Metastatic Breast Carcinoma in the Ovary (tissue), 3 donors: ENCODE measurements around the genes C6orf118 and TTLL2.

DNA sequence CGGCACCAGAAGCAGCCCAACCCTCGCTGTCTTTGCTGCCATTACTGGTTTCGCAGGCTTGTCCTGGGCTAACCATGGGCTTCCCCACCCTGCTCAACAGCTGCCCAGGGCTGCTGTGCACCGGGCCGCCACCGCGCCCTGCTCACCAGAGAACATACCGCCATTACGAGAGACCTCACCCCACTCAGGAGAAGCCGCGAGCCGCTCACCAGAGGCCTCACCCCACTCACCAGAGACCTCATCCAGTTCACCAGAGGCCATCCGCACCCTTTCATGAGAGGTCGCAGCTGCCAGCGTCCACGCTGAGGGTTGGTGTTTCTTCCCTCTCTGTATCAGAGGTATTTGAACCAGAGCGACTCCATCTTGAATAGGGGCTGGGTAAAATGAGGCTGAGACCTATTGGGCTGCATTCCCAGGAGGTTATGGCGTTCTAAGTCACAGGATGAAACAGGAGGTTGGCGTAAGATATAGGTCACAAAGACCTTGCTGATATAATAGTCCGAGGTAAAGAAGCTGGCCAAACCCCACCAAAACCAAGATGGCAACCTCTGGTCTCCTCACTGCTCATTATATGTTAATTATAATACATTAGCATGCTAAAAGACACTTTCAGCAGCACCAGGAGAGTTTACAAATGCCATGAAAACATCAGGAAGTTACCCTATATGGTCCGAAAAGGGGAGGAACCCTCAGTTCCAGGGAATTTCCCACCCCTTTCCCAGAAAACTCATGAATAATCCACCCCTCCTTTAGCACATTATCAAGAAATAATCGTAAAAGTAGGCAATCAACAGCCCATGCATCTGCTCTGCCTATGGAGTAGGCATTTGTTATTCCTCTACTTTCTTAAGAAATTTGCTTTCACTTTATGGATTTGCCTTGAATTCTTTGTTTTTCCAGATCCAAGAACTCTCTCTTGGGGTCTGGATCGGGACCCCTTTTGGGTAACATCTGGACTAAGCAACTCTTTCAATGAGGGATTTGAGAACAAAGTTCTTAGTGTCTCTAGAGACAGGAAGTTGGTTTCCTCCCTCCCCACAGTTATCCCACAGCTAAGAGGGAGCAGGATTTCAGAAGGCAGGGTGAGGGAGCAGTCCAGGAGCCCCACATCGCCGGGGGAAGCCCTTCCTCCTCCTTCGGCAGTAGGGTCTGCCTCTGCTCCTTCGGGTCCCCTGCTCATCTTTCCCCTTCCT is 923.4 kb downstream of the QKI start:
- PRO-cap, 3 experiments, result no peak in any of the 3 experiments

DNA sequence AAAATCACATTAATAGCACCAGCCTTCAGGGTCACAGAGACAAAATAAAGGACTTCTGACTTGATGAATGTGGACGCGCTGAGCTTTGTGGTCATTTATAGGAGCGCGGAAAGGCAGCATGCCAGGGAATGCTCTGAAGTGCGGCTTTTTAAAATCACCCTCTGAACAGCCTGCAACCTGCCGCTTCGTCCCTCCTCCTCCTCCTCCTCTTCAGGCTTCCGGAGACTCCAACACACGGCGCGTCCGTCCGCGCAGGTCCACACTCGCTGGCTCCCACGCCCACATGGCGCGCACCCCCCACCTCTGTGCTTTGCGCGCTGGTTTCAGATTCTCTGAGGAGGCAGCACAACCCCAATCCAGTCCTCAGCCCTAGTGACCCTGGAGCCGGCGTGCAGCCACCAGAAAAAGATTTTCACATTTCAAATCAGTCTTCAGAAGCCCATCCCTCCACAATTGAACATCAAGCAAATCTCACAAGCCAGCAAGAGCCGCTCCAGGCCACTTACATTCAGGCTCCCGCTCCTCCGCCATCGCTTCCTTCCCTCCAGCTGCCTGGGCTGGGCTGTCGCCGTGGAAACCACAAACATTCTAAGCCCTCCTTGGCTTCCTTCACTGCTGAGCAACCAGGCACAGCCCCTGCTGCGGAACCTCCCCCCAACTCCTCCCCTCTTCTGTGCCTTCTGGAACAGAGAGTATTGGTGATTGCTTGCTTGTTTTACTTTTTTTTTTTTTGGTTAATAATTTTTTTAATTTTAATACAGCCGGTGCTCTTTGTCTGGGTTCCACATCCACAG is at the start of gene C6orf118:
C6orf118 (minus strand) TSS at position 550 of the 794 bp plus-strand sequence.
- PRO-cap, 3 experiments, result peak in 1 of 3 experiments; most common minus-strand start position 550 of the sequence (in 1)

GRCh38 chr6:165876582-165877124 is 213.6 kb upstream of the PDE10A start:
- PRO-cap, 3 experiments, result peak in 1 of 3 experiments; most common plus-strand start chr6:165876932 (in 1)

DNA sequence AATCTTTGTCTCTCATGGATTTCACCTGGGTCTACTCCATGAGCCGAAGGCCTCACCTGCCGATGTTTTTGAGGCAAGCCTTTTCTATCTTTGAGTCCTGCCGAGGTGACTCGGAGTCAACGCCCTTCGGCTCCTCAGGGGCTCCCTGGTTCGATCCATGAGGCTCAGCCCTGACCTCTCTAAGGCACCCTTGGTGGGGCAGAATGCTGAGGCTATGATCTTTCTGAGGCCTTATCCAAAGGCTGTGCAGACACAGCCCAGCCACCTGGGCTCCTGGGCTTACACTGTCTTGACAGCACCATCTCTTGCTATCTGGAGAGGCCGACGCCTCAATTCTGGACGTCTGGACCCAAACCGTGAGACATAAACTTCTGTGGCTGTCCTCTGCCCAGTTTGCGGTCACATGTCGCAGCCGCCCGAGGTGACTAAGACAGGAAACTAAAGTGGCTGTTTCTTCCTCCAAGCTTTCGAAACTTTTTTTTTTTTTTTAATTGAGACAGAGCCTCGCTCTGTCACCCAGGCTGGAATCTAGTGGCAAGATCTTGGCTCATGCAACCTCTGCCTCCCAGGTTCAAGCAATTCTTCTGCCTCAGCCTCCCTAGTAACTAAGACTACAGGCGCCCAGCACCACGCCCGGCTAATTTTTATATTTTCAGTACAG is 49.4 kb downstream of the PRR18 start:
- PRO-cap, 3 experiments, result no peak in any of the 3 experiments

- PRO-cap, 3 experiments, result no peak in any of the 3 experiments
These were observed 11.3 kb upstream of the MPC1 start for GRCh38 chr6:166393971-166394467.

- PRO-cap, 3 experiments, result no peak in any of the 3 experiments
These were observed 84.1 kb upstream of the MPC1 start for GRCh38 chr6:166466505-166467612.

- PRO-cap, 3 experiments, result no peak in any of the 3 experiments
These were observed 93.0 kb upstream of the MPC1 start for GRCh38 chr6:166475845-166476133.

DNA sequence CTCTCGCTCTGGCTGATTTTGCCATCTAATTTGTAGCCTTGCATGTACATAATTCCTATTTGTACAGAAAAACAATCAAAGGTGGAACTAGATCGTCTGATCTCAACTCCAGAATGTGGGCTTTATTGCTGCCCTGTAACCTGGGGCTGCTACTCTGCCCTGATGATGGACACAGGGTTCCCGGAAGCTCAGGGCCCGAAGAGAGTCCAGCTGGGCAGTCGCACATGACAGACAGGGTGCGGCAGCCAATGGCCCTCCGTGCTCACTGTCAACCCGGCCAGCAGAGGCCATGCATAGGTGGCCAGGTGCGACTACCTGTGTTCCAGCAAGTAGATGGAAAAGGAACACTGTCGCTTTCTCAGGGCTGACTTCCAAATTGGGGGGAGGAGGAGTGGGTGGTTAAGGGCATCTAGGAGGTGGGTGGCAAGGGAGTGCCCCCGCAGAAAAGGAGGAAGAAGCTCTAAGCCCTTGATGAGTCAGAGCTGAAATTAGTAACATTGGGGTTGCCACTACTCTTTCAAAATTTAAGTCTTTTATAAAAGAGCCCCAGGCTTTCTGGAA is 2.2 kb upstream of the RAMACL start:
- PRO-cap, 3 experiments, result no peak in any of the 3 experiments

GRCh38 chr6:166626203-166626741 is 779 bp downstream of the RPS6KA2 start:
- PRO-cap, 3 experiments, result peak in 1 of 3 experiments; most common minus-strand start chr6:166626425 (in 1)

GRCh38 chr6:166692801-166693320 is 65.8 kb upstream of the RPS6KA2 start:
- PRO-cap, 3 experiments, result no peak in any of the 3 experiments

DNA sequence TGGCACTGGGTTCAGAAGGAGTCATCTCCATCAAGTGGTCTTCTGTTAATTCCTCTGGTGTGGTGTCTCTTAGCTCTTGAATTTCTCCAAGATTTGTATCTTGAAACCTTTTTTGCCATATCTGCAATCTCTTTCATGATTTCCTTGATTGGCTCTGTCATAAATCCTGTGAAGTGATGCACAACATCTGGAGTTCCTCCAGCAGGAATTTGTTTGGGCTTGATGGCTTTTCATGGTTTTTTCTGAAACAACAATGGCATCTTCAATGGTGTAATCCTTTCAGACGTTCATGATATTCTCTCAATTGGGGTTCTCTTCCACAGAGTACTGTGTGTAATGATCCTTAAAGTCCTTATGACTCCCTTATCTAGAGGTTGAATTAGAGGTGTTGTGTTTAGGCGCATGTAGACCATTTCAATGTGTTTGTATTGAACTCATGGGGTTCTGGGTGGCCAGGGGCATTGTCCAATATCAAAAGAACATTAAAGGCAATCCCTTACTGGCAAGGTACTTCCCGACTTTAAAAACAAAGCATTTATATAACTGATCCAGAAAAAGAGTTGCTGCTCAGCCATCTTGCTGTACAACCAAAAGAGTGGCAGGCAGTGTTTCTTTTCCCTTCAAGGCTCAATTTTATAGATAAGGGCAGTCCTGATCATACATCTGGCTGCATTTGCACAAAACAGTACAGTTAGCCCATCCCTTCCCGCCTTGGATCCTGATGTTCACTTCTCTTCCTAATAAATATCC is 4.1 kb upstream of the CEP43 start:
- PRO-cap, 3 experiments, result no peak in any of the 3 experiments

GRCh38 chr6:166997391-166998074 is 1.7 kb upstream of the CEP43 start:
- PRO-cap, 3 experiments, result peak in 1 of 3 experiments; most common plus-strand start chr6:166997633 (in 1); most common minus-strand start chr6:166997964 (in 1)

- PRO-cap, 3 experiments, result peak in 1 of 3 experiments; most common plus-strand start chr6:167131066 (in 1); most common minus-strand start chr6:167130877 (in 1)
These were observed 8.2 kb downstream of the CCR6 start for GRCh38 chr6:167130783-167131907.

DNA sequence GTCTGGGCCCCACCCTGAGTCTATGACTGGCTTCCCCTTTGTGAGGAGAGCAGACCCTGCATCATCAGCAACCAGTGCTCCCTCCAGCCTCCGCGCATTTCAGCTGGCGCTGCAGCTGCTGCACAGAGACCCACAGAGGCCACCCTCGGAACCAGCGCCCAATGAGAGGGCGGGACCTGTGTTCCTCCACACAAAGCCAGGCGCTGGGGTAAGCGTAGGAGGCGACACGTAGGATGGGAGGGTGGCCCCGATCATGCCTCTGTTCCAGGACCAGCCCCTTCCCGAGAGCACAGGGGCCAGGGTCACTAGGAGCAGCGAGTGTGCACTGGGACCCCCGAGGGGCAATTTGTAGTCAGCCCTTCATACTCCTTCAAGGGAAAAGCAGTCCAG is at the start of gene TTLL2:
TTLL2 (plus strand) TSS at position 74 of the 390 bp plus-strand sequence.
- PRO-cap, 3 experiments, result no peak in any of the 3 experiments

DNA sequence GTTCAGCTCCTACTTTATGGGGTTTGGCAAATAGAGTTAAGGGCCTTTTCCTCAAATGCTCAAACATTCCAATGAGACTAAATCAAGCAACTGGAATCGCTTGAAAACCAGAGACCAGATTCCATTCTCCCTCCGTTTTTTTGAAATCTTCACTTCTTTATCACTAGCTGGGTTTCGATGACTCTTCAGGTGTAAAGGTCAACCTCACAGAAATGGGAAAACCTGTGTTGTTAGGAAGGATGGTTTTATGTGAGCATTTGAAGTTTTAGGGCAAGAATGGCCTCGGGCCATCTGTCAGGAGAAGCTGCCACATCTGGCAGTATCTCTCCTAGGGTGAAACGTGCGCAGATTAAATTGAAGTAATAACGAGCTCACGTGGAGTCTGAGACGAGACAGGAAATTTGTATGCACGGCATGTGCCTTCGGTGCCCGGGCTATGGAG is 25.0 kb downstream of the TTLL2 start:
- PRO-cap, 3 experiments, result no peak in any of the 3 experiments

- PRO-cap, 3 experiments, result no peak in any of the 3 experiments
These were observed 241.0 kb downstream of the TTLL2 start for GRCh38 chr6:167565754-167566450.

DNA sequence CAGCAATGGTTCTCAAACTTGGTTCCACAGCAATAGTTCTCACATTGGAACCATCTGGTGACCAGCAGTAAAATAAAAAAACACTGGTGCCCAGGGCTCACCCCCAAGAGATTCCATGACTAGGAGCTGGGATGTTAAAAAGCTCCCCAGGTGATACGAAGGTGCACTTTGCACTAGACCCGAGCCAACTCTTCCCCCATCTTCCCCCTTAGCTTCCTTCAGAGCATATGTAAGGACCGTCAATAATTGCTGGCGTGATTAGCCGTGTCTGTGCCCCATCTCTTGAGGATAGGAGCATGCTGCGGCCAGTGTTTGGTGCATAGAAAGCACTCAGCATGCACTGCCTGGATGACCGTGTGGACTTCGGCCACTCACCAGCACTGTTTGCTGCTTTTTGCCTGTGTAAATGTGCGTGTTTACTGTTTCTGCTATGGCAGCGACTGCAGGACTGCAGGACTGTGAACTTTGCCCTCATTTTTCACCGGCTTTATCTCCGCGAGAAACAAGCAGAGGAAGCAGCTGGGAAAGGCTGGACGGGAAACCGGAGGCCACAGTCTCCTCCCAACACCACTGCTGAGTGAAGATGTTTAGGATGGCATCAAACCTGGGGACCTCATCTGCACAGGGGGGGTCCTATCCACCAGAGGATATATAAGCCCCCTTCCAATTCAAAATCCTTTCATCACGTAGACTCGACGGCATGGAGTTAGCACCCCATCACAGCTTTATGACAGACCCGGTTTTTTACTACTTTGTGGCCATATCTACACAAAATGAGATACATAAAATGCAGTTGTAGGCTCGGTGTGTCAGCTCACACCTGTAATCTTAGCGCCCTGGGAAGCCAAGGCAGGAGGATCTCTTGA is 150.6 kb upstream of the AFDN start:
- PRO-cap, 3 experiments, result no peak in any of the 3 experiments

- PRO-cap, 3 experiments, result no peak in any of the 3 experiments
These were observed 34.6 kb upstream of the AFDN start for GRCh38 chr6:167792089-167792519.

- PRO-cap, 3 experiments, result no peak in any of the 3 experiments
These were observed 31.4 kb upstream of the AFDN start for GRCh38 chr6:167795094-167795859.

DNA sequence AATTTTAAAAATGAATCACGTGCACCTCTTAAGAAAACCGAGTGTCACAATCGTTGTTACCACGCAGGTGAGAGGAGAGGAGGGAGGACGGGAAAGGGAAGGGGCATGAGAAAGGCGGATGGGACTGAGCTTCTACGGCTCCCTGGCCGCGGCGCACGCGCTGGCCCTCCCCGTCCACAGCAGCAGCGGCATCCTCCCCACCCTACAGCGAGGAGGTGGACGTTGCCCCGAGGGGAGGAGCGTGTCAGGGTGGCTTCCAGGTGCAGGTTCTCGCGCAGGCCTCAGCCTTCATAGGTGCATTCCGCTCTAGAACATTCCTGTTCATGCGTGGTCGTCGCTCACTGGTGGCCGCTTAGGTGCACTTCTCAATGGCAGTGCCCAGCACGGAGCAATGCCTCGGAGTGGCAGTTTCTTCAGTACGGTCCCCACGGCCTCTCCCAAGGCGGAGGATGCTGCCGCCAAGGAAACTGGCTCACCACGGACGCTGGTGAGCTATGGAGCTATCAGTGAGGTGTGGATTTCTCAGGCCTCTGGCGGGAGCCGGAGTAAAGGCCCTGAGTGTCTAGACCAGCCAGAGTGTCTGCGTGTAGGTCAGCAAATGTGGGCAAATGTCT is 29.6 kb upstream of the AFDN start:
- PRO-cap, 3 experiments, result no peak in any of the 3 experiments